ENCODE results near the gene UBE3D.

- PRO-cap, 2 experiments: no peak in any of the 2 experiments
Observed at GRCh38 chr6:75204695-75205592, 909 bp downstream of the COL12A1 start.

GRCh38 chr6:75278372-75278891 lies 6.2 kb downstream of the TMEM30A start:
- PRO-cap, 2 experiments: no peak in any of the 2 experiments

GRCh38 chr6:75349049-75349573 lies 64.5 kb upstream of the TMEM30A start:
- PRO-cap, 2 experiments: no peak in any of the 2 experiments

GRCh38 chr6:75606655-75607266 lies 5.1 kb downstream of the SENP6 start:
- PRO-cap, 2 experiments: no peak in any of the 2 experiments

GRCh38 chr6:77464183-77465032 lies 1.1 kb upstream of the HTR1B start:
- PRO-cap, 2 experiments: no peak in any of the 2 experiments

DNA sequence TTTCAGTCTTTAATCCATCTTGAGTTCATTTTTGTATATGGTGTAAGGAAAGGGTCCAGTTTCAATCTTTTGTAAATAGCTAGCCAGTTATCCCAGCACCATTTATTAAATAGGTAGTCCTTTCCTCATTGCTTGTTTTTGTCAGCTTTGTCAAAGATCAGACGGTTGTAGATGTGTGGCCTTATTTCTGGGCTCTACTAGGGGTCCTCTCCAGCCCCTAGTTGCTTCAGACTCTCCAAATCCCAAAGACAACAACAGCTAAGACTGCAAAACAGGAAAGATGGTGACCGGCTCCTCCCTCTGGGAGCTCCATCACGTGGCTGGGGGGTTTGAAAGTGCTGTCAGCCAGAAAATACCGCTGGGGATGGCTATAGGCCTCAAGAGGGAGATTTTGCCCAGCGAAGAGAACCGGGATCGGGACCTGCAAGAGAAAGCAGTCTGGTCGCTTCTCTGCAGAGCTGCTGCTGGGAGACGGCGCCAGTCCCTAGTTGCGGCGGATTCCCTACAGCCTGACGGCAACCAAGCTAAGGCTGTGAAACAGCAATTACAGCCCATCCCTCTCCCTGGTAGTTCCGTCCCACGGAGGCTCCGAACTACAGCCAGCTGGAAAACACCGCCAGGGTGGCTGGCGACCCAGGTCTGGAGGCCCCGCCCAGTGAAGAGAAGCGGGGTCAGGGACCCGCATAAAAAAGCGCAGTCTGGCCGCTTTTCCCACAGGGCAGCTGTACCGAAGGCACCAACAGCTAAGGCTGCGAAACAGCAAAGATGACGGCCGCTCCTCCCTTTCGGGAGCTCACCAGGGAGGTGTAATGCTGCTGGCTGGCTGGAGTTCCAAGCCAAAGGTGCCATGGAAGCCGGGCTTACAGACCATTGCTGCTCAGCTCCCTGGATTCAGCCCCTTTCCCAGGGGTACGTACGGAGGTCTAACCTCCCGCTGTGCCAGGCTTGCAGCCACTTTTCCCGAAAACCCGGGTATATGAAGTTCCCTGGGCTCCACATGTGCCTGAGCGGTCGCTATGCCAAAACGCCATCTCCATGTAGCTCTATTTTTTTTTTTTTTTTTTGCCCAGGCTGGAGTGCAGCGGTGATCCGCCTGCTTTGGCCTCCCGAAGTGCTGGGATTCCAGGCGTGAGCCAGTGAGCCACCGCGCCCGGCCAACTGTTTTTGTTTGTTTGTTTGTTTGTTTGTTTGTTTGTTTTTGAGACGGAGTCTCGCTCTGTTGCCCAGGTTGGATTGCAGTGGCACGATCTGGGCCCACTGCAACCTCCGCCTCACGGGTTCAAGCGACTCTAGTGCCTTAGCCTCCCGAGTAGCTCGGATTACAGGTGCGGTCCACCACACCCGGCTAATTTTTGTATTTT lies 238.0 kb upstream of the IRAK1BP1 start:
- PRO-cap, 2 experiments: no peak in any of the 2 experiments

- PRO-cap, 2 experiments: no peak in any of the 2 experiments
Observed at GRCh38 chr6:79041254-79041919, 36.7 kb downstream of the PHIP start.

GRCh38 chr6:79233473-79234324 lies 155.6 kb upstream of the PHIP start:
- PRO-cap, 2 experiments: peak in 2 of 2 experiments; most common plus-strand start chr6:79233677 (in 2); most common minus-strand start chr6:79233904 (in 1)

DNA sequence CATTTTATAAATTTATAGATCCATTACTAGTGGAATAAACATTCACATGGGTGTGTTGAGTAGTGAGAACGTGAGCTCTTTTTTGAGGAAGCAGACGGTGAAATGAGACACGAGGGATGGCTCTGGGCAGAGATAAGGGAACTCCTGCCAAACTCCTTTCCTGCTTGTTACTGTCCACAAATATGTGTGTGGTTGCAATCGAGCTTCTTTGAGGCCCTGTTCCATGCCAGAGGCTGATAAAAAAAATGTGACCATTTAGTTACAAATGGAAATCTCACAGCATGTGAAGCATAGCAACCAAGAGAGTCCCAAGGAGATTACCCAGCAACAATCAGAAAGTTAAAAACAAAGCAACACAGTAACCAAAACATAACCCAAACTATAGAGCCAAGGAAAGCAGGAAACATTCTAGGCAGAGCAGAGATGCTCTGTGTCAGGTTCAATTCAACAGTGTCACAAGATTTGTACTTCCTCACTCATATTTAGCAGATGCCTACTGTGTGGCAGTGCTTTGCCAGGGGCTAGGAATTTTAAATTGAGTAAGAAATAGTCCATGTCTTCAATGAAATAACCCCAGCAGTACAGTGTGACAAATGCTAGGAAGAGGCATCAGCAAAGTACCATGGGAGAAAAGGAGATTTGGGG lies 191.9 kb upstream of the PHIP start:
- PRO-cap, 2 experiments: no peak in any of the 2 experiments

DNA sequence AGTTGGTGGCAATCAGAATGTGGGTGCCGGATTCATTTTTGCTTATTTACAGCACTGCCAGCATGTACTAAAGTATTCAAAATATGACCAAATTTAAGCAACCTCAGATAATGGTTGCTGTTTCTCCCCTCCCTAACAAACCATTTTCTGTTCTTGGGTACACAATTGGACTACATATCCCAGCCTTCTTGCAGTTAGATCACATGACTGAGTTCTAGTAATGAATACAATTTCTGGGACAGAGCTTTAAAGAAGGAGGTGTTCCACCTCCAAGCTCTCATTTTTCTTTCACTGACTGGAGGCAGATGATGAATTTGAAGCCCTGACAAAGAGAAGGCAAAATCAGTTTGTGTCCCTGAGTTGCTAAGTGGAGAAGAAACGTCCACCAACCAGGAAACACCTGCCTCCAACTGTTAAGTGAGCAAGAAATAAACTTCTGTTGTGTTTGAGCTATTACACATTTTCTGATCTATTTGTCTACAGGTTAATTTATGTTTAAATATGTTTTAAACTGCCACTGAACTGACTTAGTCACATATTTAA lies 117.2 kb downstream of the LCA5 start:
- PRO-cap, 2 experiments: no peak in any of the 2 experiments

DNA sequence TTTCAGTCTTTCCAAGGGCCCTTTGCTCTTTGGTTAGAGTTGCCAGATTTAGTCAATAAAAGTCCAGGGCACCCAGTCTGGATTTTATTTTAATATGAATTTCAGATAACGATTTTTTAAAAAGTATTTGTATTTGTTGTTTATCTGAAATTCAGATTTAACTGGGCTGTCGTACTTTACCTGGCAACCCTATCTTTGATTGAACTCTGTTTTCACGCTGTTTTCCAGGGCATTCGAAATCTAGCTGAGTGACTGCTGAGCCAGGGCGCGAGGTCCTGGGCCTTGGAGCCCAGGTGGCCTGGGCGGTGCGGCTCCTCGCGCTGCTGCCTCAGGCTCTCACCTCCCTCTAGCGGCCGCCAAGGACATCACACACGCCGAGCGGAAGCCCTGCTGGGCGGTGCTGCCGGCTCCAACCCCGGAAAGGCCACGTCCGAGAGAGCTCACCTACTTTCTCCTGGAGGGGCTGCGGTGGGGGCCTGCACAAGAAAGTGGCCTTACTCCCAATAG lies 77.9 kb downstream of the ELOVL4 start:
- PRO-cap, 2 experiments: no peak in any of the 2 experiments

- PRO-cap, 2 experiments: peak in 2 of 2 experiments; most common plus-strand start chr6:80438962 (in 2)
Observed at GRCh38 chr6:80438660-80439212, 332.3 kb downstream of the BCKDHB start.

DNA sequence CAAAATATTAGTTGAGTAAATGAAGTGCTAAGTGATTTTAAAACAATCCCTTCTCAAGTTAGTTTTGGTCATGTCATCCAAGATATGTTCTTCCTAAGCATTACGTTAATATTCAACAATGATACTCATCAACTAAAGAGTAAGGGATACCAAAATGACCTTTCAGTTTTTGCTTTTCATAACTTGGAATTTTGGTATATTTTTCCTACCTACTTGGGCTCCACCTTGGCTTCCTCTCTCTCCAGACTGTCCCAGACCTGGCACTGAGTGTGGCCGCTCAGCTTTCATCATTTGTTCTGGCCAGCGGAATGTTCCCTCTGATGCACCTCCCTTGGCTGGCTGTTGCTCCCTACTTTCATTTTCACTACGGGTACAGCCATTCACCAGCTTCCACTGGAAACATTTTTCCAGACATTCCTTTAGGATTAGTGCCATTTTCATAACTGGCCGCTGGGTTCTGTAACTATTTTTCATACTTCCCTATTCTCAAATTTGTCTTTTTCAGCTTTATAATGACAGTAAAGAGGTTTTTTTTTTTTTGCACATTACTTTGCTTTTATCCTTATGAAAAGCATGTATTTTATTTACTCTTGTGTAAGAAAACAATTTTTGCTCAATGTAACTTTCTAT lies 487.4 kb downstream of the TENT5A start:
- PRO-cap, 2 experiments: no peak in any of the 2 experiments

DNA sequence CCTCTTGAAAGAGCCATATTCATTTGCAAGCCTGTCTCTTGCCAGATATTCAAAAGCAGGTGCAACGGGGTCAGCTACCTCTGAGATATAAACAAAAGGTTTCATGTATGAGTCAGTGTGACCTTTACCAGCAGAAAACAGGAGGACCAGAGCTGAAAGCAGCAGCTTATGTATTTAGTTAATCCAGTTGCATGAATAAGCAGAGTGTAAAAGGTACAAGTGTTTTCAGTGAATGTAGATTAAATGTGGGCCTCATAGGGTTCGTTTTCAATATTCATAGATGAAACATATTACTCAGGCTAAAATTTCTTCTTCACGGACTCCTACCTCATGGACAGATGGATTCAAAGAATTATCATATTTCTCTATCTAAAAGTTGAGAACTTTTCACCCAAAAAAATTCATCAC lies 55.9 kb downstream of the TENT5A start:
- PRO-cap, 2 experiments: no peak in any of the 2 experiments

GRCh38 chr6:81751418-81752586 lies 679 bp downstream of the TENT5A start:
- PRO-cap, 2 experiments: peak in 2 of 2 experiments; most common plus-strand start chr6:81751840 (in 1); most common minus-strand start chr6:81752450 (in 2)

DNA sequence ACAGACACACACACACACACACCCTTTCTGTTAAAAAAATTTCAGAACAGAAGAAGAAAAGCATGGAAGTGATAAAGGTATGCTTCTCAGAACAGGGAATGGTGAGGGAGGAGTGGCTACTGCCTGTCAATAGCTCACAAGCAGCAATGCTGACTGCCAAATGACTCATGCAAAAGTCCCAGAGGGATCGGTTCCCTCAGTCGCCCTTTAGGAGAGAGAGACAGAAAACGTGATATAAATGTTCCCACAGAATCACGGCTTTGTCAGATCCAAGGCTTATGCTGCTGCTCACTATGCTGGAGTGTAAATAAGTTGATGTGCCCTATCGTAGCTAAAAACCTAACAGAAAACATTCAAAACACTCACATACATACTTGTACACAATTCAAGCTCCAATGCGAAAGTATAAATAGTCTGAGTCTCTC lies 102.6 kb downstream of the IBTK start:
- PRO-cap, 2 experiments: peak in 1 of 2 experiments; most common plus-strand start position 266 of the sequence (in 1); most common minus-strand start position 100 of the sequence (in 1)

DNA sequence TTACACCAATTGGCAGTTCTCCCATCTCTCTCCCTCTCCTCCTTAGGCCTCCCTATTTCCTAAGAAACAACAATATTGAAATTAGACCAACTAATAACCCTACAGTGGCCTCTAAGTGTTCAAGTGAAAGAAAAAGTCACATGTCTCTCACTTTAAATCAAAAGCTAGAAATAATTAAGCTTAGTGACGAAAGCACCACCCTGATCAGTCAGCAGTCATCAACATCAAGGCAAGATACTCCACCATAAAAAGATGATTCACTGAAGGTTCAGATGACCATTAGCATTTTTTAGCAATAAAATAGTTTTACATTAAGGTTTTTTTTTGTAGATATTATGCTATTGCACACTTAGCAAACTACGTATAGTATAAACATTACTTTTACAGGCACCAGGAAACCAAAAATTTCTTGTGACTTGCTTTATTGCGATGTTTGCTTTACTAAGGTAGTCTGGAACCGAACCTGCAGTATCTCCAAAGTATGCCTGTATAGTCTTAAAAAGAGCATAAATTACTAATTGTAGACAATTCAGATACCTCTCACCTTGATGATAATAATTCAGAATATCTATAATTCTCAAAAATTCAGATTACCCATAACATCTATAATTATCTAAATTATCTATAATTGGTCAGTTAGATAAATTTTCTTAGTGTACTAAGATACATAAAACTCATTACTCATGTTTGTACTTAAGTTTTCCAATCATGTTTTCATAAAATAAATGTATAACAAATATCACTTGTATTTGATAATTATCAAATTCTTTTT lies 61.2 kb downstream of the IBTK start:
- PRO-cap, 2 experiments: no peak in any of the 2 experiments

- PRO-cap, 2 experiments: no peak in any of the 2 experiments
Observed at GRCh38 chr6:82223240-82223780, 24.2 kb downstream of the IBTK start.

DNA sequence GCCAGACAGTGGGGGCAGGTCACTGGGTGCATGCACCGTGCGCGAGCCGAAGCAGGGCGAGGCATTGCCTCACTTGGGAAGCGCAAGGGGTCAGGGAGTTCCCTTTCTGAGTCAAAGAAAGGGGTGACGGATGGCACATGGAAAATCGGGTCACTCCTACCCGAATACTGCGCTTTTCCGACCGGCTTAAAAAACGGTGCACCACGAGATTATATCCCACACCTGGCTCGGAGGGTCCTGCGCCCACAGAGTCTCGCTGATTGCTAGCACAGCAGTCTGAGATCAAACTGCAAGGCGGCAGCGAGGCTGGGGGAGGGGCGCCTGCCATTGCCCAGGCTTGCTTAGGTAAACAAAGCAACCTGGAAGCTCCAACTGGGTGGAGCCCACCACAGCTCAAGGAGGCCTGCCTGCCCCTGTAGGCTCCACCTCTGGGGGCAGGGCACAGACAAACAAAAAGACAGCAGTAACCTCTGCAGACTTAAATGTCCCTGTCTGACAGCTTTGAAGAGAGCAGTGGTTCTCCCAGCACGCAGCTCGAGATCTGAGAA lies 195.0 kb downstream of the TPBG start:
- PRO-cap, 2 experiments: no peak in any of the 2 experiments

DNA sequence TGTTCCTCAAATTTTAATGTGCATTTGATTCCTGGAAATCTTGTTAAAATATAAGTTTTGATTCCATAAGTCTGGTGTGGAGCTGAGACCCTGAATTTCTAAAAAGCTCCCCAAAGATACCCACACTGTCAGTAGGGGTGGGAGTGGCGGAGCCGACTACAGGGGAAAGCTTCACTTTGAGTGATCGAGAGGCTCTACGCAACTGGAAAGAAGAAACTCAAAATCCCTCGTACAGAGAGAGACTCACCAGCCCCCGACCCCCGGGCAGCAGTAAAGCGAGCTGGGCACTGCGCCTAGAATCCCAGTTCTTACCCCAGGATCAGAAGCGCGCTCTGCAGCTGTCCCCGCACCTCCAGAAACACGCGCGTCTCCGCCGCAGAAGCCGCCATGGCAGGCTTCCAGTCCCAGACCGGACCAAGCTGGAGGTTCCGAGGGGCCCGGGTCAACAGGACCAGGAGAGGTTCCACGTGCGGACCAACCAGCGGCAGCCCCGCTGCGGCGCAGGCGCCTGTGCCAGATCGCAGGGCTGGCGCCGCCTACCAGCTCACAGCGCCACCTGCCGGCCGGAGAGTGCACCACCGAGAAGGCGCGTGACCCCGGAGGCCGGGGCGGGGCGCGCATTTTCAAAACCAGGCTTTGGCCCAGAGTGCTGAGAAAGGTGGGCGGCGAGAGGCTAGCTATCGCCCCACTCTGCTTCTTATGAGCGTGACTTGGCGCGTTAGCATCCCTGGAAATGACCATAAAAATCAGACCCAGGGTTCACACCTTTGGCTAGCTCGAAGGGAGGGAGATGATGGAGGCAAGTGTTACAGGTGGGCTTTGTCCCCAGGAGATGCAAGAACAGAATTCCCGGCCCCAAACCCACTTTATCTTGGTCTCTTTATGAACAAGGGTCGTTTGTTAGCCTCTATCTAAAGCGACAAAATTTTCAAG lies at the start of gene UBE3D:
Gene UBE3D, minus strand, starts transcription at position 512 of the 933 bp plus-strand sequence.
- PRO-cap, 2 experiments: peak in 2 of 2 experiments; most common minus-strand start position 416 of the sequence (in 1)